Type B pancreatic cell (in vitro differentiated cells): Measurements from ENCODE around the genes ABHD10, ATP6V1A and GRAMD1C.

- PRO-cap: bidirectional peak, plus-strand start at chr3:111979039, minus-strand start at chr3:111978845; bidirectional peak, plus-strand start at chr3:111979347, minus-strand start at chr3:111979285
Observed at GRCh38 chr3:111978382-111979620, at the start of gene ABHD10. ABHD10 (plus strand) TSS chr3:111979026.

DNA sequence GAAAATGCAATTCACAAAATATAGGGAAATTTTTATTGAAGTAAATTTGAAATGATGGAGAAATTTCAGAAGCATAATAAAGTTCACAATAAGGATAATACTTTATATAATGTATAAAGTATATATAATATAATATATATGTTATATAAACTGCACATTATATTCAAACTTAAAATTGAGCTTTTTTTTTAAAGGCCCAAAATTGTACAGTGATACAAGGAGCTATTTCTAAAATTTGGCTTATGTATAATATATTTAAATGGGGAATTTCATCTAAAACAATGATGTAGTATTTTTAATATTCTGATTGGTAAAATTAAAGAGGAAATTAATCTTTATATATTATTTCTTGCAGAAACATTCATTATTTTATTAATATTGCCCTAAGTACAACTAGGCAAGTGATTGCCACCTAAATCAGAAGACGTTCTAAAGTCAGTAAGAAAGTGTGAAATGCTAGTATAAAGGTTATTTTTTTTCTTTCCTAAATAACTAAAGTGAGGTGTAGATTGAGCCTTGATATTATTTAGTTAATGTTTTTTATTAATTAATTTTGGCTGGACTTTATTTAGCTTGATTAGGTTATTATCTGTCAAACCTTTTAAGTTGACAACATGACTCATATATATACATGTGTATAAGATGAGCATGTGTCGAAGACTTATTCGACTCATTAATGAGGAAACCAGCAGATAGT, 6.5 kb upstream of the TAGLN3 start:
- PRO-cap: no peak

GRCh38 chr3:112074670-112074963, 11.6 kb upstream of the C3orf52 start:
- PRO-cap: no peak

GRCh38 chr3:112091124-112091564, 5.0 kb downstream of the C3orf52 start:
- PRO-cap: no peak

GRCh38 chr3:112113679-112114331, 19.2 kb downstream of the GCSAM start:
- PRO-cap: no peak

DNA sequence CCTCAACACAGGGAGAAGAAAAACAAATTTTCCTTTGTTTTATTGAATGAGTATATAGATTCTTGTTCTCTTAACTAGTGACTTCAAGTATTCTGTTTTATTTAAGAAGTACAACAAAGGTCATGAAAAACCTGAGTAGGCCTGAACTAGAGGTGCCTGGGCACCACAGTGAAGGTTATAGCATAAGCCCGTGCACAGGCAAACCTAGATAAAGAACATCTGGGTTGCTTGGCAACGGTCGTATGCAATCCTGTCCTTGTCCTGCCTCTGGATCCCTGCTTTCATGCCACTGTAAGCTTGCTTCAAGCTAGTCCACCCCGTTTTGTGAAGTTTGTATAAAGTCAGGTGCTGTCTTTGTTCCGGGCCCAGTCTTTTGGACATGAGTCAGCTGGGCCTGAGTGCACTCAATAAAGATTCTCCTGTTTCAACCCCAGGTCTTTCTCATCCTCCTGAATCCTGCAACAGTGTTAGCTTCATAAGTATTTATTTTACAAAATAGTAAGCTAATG, 14.1 kb upstream of the SLC9C1 start:
- PRO-cap: no peak

DNA sequence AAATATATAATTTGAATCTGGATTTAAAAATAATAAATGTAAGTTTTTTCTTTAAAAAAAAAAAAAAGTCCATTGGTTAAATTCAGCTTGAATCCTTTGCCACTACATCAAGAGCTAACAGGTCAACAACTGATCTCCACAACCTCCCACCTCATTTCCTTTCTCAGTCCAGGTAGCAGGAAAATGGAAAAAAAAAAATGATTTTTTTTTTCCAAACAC, 322 bp upstream of the CD200 start:
- PRO-cap: no peak

DNA sequence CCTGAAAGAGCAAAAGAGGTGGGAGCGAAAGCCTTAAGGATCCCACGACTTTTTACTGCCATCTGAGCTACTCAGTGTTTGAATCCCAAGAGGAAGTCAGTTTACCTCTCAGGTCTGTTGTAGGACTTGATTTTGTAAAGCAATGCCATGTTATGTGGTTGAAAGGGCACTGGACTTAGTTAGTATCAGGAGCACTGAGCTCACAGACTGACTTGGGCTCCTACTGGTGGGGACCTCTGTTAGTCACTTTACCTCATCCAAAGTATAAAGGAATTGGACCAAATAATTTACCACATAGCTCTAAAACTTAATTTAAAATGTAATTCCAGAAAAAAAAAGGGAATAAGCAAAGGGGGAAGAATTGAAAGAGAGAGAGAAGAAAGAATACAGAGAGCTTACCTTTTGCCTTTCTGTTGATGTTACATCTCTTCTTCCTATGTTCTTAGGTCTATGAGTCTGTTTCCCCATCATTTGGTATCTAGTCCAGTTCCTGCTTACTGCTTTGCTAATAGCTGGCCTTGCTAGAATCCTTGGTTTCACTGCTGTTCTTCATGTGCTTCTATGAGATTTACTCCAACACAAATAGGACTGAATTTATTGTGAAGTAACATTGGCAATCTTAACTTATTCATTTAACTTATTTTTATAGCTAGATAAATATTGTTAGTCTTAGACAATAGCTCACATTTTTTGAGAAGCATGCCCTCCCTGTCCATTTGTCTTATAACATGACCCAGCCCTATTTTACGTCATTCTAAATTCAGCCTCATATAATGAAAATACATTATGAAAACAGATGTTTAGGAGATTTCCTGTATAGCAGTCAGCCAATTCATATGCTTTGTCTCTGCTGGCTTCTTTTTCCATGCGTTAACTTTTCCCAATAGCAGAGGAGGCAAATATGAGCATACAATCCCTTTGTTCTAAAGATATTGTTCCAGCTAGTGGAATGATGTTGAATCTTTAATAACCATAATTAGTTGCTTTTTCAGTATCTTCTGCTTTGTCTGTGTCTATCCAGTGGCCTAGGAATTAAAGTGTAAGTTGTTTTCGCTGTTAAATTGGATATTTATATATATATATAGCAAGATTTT, 29.0 kb downstream of the CD200 start:
- PRO-cap: no peak

DNA sequence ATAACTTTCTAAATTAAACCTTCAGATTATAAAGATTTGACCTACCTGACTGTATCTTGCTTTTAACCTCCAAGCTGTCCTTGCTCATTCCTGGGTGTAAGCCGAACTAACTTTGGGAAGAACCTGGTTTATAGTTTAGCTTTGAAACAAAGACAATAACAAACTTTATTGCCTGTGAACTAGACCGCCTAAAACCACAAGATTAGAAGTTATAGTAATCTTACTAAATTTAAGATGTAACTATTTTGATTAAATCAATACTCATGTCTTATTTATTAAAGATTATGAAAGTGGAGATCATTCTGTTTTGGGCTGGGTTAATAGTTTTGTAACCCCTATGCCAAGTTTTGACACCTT, 71.3 kb downstream of the CD200 start:
- PRO-cap: no peak

DNA sequence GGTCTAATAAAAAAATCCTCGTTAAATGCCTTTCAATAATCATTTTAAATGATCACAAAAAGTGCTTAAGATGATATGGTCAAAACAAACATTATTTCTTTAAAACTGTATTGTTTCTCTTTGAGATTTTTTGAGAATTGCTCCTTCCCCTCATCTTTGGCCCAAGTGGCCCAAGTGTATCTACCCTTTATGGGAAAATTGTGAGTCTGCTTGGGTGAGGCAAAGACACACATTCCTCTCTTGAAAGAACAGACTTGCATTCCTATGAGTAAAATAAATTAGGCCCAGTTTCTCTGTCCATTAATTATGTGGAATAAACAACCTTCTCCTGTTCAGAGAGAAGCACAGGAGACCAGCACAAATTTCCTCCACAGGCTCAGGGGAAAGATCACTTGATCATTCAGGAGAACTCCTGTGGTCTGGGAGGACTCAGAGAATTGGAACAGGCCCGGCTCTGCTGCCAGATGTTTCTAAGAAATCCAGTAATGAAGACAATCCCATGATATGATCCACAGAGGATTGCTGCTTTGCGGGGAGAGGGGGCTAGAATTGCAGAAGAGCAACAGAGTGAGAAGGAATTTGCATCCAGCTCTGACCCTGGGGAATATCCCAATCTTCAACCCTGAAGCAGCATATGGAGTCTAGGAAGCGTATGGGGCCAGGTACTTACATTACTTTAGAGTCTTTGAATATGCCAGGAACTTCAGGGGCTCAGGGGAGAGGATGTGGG, 53.8 kb upstream of the BOC start:
- PRO-cap: bidirectional peak, plus-strand start at position 335 of the sequence, minus-strand start at position 163 of the sequence

DNA sequence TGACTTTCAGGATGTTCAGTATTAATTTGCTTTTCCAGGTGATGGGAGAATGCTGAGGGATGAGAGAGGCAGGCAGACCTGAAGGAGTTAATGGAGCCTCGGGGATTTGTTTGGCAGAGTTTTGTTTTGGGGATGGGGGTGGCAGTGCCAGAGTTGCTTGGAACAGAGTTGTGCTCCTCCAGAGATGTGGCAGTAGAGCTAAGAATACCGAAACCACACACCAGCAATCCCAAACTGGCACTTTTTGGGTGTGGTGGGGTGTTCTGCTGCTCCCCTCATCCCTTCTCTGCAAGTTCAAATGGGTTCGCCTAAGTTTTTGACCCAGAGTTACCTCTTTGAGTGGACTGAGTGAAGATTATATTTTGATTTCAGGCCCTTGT, 1.5 kb downstream of the BOC start:
- PRO-cap: no peak

DNA sequence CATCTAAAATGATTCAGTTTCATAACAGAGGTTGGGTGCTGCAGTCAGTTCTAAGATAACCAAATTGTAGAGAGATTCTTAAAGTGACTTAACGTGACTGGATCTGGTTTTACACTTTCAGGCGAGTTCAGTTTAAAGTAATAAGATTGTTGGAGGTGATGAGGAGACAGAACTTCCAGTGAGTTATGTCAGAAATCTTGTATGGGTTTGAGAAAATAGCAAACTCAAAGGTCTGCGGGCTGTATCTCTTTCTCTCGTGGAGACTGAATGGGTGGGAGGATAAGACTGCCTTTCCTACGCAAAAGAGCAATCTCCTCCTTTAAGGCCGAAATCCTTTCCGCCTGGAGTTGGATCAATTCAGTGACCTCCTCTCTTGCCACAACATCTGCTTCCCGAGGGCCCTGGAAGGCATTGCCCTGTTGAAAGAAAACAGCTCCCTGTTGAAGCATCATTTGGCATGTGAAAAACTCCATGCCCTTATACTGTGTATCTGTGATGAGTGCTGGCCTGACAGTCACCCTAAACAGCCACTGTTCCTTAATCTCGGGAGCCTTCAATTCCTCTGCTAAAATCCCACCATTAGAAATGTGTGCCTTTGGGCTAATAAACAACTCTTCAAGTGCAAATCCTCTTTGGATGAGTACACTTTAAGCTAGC, 80.1 kb downstream of the BOC start:
- PRO-cap: no peak

DNA sequence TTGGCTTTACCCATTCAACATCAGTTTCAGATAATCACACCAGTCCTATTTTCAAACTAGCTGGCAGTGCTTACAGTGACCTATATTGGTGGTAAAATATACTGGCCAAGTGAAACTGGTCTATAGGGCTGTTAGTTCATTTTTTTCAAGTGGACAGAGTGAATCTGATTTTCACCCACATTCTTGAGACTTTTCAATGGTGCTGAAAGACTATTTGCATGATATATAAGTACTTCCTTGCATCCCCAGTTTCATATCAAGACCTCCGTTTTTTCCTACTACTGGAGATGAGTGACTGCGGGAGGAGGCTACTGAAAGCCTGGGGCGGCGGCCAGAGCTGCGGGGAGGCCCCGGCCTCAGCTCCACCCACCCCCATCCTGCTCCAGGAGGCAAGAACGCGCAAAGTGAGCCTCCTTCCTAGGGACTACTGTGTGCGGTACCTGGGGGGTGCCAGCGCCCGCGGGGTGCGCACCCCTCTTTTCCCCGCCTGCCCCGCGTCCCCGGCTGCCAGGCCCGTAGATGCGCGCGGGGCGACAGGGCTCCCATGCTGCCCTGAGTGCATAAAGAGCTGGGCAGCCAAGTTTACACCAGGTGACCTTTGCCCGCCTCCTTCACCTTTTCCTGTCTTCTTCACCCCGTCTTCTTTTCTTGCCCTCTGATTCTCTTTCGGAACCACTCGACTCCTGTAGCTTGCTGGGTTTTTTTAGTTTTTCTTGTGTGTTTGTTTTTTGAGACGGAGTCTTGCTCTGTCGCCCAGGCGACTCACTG, 2.4 kb upstream of the USF3 start:
- PRO-cap: no peak

DNA sequence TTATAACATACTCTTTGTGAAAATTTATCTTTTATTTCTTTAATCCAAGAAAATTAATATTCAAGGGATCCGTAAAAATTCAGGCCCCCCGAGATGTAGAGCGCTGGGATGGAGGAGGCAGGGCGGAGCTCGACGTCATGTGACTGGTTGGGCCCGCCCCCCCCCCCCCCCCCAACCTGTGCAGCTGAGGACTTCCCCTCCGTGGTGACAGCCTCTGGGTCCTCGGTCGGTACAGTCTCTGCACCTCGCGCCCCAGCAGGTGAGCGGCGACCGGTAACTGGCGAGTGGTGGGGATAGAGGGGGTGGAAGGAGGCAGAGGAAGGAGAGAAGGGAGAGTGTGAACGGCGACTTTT, at the start of gene ATP6V1A:
Gene ATP6V1A, plus strand, starts transcription at position 181 of the 353 bp plus-strand sequence.
- PRO-cap: bidirectional peak, plus-strand start at position 207 of the sequence, minus-strand start at position 141 of the sequence

GRCh38 chr3:113754473-113754912, 7.7 kb downstream of the ATP6V1A start:
- PRO-cap: no peak

- PRO-cap: unidirectional peak, plus-strand start at chr3:113838844
Observed at GRCh38 chr3:113838580-113839418, at the start of gene GRAMD1C. GRAMD1C (plus strand) TSS chr3:113838788.

- PRO-cap: no peak
Observed at GRCh38 chr3:113947311-113947595, 560 bp upstream of the ZDHHC23 start.

- PRO-cap: no peak
Observed at GRCh38 chr3:114213796-114214618, 23.4 kb downstream of the ZNF80 start.

- PRO-cap: no peak
Observed at GRCh38 chr3:114290850-114291200, 3.0 kb upstream of the TIGIT start.

GRCh38 chr3:114383564-114384895, 90.2 kb downstream of the TIGIT start:
- PRO-cap: no peak